Thoracic aorta endothelial cell (primary cell): ENCODE results near the genes SYNDIG1L, NPC2, PROX2 and EIF2B2.

DNA sequence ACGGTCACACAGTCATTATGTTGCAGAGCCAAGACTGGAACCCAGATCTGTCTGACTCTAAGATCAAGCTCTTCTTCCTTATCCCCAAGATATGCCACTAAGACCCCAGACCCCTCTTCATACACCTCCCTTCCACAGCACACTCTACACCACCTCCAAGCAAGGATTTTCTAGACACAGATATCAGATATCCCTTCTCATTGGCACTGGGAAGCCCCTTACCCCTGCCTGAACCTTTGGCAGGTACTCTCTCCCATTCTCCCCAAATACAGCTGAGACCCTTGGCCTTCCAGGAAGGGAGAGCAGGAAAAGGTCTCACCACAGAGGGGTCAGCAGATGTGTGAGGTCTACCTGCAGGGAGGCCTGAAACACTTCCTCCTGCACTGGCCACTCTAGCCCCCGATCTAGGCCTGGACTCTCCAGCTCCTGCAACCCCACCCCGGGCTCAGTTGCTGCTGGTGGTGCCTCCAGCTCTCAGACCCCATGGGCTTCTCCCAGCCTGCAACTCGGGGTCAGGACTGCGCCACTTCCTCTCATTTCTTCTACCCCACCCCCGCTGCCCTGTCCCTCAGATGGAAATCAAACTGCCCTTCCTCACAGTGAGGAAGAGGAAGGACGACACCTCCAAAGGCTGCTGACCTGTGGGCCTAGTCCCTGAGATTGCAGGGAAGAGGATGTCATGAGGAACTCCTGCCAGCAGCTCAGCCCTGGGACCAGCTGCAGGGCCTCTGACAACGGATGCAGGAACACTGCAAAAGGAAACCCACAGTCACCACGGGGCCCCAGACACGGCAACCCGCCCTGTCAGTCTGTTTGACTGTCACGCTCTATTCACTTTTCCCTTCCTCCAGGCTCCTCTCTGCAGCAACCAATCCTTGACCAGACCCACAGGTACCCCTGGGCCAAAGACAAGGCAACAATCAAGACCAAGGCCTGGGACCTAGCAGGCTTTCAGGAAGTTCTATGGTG, 16.8 kb downstream of the MIDEAS start:
- CAGE, long polyA plus RNA = no peak

- CAGE, long polyA plus RNA = no peak
Measured at GRCh38 chr14:73951000-73951207, 802 bp downstream of the COQ6 start.

DNA sequence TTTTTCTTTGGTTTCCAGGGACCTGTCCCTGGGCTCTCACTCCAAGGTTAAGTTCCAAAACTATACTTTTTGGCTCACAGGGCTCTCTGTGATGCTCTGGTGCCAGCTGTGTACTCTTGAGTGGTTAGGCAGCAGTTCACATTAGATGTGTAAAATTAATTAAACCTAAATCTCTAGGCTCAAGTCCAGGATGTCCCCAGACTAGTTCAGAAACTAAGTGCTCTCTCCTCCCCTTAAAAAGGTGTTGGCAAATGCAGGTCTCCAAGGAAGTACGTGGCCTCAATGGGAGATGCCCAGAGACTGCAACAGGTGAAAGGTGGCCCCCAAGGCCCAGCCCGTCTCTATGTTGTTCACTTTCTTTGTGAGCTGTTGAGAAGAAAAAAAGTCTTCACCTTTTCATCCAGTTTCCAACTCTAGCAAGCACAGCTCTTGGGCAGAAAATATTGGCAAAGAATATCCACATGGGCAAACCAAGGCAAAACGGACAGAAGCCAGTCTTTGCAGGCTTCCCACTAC, 16.6 kb downstream of the COQ6 start:
- CAGE, long polyA plus RNA = no peak

- CAGE, long polyA plus RNA = no peak
Measured at GRCh38 chr14:74018161-74018877, 769 bp downstream of the ENTPD5 start.

DNA sequence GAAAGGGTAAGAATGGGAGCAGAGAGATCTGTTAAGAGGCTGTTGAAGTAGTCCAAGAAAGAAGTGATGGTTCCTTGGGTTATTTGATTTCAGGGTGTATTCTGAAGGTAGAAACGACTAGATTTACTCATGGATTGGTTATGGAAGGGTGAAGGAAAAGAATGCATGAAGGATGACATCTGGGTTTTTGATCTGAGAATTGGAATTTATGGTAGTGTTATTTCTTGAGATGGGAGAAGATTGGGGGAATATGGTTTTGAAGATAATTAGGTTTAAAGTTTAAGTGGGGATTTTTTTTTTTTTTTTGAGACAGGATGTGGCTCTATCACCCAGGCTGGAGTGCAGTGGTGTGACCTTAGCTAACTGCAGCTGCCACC, 4.3 kb downstream of the LIN52 start:
- CAGE, long polyA plus RNA = no peak

DNA sequence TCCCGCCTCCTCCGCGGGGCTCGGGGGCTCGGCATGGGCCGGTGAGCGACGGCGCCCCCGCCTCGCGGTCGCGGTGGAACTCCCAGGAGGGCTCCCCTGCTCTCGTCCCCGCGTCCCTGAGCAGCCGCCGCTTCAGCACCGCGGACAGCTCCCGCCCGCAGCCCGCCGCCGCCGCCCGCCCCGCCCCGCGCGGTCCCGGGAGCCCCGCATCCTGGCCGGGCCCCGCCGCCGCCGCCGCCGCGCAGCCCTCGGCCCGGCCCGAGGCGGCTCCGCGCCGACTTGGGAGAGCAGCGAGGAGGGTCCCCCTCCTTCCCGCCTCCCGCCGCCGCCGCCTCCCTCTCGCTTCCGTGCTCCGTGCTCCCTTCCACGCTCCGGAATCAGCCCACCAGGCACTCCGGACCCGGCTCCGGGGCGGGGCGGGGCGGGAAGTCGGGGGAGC, at the start of gene SYNDIG1L:
TSS of gene SYNDIG1L (minus strand) at position 281 of the 439 bp plus-strand sequence.
- CAGE, long polyA plus RNA = no peak

DNA sequence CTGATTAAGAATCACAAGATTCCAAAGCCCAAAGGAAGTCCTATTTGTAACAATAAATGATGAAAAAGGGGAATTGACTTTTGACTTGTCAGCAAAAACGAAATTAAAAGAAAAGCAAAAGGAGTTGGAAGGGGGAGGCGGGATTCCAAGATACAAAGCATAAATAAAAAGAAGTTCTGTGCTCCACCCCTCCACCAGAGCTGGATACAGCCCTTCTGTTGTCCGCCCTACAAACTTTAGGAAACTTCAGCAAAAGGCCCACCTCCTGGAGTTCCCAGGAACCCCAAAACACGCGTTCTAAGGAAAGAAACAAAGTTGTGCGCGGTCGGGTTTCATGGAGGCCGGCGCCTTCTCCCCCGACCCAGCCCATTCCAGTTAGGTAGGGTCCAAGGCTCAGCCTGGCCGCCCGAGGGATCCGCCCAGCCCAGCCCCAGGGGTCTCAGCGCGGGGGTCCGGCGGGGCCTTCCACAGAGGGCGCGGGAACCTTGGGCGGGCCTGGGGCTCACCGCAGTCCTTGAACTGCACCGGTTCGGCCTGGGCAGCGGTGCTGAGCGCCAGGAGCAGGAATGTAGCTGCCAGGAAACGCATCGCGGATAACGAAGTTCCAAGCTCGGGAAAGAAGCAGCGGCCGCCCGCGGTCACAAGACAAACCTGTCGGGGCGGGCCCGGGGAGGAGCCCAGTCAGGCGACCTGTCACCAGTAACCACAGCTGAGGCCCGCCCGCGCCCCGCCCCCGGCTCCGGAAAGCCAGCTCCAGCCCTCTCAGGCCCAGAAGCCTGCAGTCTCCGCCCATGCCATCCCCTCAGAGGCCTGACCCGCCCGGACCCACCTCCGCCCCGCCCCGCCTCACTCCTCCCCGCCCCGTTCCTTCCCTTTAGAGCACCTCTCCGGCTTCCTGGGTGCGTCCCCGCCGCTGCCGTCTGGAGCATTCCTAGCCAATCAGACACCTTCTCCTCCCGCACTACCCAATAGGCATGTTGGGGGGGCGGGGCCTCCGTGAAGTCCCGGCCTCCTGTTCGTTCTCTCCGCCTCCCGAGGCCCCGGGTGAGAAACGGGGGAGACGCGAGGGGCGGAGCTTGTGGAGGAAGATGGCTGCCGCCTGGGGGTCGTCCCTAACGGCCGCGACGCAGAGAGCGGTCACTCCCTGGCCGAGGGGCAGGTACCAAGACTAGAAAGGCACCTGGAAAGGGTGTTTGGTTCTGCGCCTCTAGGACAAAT, at the start of gene NPC2:
TSS of gene NPC2 (minus strand) at position 619 of the 1,218 bp plus-strand sequence.
- CAGE, long polyA plus RNA = no peak

GRCh38 chr14:74493905-74494552, 464 bp downstream of the ISCA2 start:
- CAGE, long polyA plus RNA = no peak

DNA sequence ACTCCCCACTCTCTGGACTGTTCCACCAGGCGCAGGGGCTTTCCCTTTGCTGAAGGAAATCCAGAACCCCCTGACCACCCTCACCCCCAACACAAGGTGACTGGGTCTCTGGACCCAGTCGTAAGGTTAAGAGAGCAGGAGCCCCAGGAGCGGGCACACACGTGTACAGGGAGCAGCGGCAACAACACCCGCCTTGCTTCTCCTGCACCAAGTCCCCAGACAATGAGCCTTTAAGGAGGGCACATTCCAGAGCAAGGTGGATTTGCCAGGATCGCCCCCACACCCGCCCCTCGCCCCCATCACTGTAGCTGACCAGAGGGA, 30.7 kb downstream of the ISCA2 start:
- CAGE, long polyA plus RNA = no peak

- CAGE, long polyA plus RNA = no peak
Measured at GRCh38 chr14:74562815-74563447, 49.1 kb downstream of the LTBP2 start.

DNA sequence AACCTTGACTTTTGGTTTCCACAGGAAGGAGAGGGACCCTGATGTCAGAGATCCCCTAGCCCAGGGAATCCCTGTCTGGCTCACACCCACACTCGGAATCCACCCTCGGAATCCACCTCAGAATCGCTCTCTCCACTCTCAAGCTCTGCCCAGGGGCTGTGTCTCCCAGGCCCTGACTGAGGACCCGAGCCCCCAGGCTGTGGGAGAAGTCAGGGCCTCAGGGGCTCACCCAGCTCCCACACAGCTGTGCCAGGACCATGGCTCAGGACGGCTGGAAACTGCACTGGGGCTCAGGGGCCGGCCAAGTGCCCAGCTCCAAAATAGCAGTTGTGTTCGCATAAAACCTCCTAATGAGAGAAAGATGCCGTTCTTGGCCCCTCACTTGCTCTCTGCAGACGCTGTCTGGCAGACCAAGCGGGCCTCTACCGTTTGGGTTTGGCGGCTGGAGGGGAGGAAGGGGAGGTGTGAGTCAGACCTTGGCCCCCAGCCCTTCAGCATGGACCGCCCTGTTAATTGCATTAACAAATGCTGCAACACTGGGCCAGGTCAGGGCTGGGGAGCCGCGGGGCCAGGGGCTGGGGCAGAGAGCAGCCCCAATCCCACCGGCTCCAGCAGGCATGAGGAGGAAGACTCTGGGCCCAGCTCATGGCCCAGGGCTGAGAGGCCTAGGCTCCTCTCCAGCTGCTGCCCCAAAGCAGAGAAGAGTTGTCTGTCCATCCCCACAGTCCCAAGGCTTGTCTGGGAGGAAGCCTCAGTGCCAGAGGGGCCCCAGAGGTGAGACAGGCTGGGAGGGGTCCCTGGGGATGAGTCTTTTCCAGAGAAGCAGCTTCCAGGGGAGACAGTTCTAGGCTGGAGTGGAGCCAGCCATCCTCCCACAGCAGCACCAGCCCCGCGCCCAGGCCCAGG, 17.1 kb downstream of the LTBP2 start:
- CAGE, long polyA plus RNA = no peak

GRCh38 chr14:74599141-74599886, 12.7 kb downstream of the LTBP2 start:
- CAGE, long polyA plus RNA = no peak

- CAGE, long polyA plus RNA = no peak
Measured at GRCh38 chr14:74835648-74836125, 40.3 kb downstream of the PROX2 start.

- CAGE, long polyA plus RNA = no peak
Measured at GRCh38 chr14:74875782-74876547, at the start of gene PROX2. Gene PROX2 (minus strand): TSS chr14:74876145.

- CAGE, long polyA plus RNA = no peak
Measured at GRCh38 chr14:74973093-74973702, 17.8 kb upstream of the PGF start.

GRCh38 chr14:75002253-75003207, at the start of gene EIF2B2:
Gene EIF2B2 (plus strand): TSS chr14:75002921.
- CAGE, long polyA plus RNA = no peak

DNA sequence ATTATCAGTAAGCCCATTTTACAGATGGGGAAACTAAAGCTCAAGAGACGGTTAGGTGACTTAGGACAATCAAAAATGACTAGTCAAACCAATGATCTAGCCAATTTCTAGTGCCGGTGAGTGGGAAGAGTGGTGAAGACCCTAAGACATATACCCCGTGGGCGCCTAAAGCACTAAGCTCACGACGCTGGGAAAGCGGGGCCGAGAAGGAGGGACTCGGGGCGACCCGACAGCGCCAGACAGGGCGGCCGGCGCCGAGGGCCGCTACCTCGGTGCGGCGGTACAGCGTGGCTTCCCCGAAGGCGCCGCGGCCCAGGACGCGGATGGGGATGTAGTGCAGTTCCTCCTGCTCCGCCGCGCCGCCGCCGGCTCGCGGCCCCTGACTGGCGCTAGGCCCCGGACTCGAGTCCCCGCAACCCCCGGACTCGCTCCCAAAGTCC, 393 bp downstream of the NEK9 start:
- CAGE, long polyA plus RNA = no peak

DNA sequence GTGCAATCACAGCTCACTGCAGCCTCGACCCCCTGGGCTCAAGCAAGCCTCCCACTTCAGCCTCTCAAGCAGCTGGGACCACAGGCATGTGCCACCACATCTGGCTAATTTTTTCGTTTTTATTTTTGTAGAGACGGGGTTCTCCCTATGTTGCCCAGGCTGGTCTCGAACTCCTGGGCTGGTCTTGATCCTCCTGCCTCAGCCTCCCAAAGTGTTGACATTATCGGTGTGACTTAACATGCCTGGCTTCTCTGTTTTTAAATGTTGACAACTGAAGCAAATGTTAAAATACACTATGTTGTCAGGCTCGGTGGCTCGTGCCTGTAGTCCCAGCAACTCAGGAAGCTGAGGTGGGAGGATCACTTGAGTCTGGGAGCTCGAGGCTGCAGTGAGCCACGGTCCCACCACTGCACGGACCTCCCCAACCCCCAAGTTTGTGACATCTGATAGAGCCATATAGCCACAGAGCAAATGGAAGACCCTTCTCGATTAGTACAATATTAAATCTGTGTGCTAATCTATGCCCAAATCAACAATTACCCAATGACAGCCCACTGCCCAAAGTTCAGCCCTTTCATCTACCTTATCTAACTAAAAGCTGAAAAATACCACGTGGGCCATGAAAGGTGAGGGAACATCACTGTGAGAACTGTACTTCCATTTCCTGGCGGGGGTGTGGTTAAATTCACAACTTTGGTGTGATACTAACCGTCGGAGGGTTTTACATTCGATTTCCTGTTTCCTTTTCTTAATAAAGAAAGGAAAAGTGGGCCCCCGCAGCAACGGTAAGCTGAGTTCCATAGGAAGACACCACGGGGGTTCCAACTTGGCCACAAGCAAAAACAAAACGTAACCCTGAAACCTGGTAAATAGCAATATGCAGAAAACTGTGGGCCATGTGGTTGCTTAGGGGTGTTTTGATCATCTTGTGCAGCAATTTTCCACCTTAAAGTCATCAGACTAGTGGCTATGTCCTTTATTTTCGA, 31.3 kb upstream of the FOS start:
- CAGE, long polyA plus RNA = no peak

- CAGE, long polyA plus RNA = no peak
Measured at GRCh38 chr14:75251949-75252863, 26.4 kb upstream of the FOS start.

- CAGE, long polyA plus RNA = no peak
Measured at GRCh38 chr14:75281751-75282672, 3.4 kb downstream of the FOS start.